Camera-type eye (tissue), 1 donor: ENCODE results near the gene UPF3A.

GRCh38 chr13:113607735-113608110 lies 23.2 kb downstream of the TFDP1 start:
- RAMPAGE, long total RNA, result no peak

GRCh38 chr13:113632897-113633387 lies 25.1 kb downstream of the ATP4B start:
- RAMPAGE, long total RNA, result no peak

DNA sequence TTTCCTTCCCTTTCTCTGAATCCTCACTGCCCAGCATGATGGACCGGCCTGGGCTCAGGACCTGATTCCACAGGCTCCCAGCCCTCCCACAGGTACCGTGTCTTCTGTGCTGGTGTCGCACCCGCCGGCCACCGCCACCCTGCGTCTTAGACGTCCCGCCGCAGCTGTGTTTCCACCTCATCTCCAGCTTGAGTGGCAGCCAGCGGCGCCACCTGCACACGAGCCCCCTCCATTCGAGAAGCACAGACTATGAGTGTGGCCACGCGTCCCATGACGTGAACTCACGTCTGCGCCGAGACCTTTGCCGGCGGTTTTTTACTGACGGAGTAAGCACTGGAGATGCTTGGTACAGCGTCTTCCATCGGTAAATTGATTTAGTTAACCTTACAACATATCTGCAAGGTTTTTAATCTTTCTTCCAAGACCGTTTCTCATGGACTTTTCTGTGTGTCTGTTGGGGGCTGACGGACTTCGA lies 10.1 kb downstream of the ATP4B start:
- RAMPAGE, long total RNA, result no peak

DNA sequence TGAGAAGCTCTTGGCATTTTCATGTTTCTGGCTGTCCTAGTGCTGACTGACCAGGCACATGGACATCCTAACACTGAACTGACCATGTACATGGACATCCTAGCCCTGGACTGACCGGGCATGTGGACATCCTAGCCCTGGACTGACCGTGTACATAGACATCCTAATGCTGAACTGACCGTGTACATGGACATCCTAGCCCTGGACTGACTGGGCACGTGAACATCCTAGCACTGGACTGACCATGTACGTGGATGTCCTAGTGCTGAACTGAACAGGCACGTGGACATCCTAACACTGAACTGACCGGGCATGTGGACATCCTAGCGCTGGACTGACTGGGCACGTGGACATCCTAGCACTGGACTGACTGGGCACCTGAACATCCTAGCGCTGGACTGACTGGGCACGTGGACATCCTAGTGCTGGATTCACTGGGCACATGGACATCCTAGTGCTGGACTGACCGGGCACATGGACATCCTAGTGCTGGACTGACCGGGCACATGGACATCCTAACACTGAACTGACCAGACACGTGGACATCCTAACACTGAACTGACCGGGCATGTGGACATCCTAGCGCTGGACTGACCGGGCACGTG lies 30.7 kb downstream of the TMEM255B start:
- RAMPAGE, long total RNA, result no peak

- RAMPAGE, long total RNA, result no peak
Measured at GRCh38 chr13:113828498-113828906, 35.4 kb downstream of the GAS6 start.

- RAMPAGE, long total RNA, result no peak
Measured at GRCh38 chr13:113834145-113834799, 29.6 kb downstream of the GAS6 start.

DNA sequence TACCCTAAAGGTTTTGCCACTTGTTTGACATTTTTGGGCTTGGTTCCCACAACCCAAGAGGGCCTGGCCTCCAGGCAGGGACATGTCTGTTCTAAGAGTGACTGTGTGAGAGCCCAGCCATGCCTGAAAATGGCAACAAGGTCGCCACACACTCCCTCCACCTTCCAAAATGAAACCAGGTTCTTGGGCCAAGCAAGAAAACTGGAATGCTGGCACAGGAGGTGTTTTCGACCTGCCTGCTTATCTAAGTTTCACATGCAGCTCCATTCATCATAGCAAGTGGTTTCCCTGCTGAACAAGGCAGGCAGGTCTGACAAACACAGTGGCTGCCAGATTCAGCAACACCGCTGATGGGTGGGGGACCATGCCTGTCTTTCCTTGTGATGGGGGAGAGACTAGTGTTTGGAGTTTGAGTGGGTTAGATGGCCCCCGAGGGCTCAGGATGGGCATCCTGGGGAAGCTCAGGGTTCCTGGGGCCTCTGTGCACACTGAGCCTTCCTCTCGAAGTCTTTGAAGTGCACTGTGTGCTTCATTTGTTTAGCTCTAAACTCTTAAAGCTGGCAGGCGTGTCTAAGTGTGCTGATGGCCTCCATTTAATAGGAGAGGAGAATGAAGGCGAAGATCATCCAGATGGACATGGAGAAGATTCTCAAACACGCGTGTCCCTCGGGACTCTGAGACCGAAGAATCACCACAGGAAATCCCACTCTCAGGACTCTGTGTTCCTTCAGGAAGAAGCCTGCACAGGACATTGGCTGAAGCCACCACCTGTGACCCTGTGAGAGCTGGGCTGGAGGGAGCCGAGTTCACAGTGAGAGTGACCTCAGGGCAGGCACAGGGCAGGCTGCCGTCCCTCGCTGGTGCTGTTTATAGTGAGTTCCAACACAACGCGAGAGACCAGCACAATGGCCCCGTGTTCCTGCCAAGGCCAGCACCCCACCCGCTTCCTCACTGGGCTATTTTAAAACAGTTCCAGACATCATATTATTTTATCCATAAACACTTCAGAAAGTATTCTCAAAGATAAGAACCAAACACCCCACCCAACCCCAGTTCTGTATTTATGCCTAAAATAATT lies 18.1 kb upstream of the GAS6 start:
- RAMPAGE, long total RNA, result no peak

DNA sequence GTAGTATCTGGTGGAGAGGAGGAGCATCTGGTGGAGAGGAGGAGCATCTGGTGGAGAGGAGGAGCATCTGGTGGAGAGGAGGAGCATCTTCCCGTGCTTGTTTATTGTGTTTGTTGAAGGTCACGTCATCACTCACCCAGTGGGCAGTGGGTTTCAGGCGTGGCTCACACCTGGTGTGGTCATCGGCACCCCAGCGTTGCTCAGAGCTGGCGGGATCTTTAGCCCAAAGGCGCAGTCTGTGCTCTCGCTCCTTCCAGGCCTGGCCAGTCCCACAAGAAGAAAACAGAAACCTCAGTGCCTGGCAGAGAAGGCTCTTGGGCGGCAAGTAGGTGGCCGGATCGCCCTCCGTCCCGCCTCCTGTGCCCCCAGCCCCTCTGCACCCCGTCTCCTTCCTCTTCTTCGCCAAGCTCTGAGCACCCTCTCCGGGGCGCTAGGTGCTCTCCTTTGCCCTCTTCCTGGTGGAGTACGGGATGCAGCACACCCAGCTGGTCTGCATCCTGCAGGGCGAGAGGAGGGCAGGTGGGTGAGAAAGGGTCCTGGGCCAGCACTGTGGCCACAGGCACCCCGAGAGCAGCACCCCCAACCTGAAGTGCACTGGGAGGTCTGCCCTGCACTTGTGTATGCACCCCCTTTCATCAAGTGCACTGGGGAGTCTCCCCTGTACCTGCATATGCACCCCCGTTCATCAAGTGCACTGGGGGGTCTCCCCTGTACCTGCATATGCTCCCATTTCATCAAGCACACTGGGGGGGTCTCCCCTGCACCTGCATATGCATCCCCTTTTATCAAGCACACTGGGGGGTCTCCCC lies 17.3 kb downstream of the C13orf46 start:
- RAMPAGE, long total RNA, result no peak

DNA sequence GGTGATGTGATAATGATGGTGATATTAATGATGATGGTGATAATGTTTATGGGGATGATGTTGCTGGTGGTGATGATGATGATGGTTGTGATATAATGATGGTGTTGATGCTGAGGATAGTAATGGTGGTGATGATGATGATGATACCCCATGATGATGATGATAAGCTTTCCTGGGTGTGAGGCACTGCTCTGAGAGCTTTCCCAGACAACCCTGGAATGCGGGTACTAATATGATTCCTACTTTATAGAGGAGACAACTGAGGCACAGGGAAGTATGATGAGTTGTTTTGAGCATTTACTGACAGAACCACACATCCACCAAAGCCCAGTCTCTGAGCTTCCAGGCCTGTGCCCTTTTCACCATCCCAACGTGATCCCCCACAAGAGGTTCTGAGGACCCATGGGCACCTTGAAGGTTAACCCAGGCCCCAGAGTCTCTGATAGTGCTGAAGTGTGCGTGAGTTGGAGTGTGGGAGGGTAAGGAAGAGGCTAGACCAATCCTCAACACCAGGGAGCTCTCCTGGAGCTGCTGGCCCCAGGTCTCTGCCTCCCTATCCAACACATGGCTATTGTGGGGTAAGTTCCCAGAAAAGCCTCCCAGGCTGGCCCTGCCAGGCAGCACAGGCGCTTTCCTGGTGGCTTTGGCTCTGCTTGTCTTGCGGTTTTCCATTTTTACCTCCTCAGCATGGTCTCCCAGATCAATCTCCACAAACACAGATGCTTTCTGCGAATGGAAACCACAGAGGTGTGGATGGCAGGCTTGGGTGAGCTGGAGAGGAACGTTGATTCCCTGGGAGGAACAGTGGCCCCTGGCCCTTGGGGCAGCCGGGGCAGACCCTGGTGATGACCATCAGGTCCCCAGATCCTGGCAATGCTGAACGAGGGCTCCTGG lies 7.0 kb downstream of the C13orf46 start:
- RAMPAGE, long total RNA, result no peak

- RAMPAGE, long total RNA, result no peak
Measured at GRCh38 chr13:113969957-113970664, 3.8 kb downstream of the C13orf46 start.

DNA sequence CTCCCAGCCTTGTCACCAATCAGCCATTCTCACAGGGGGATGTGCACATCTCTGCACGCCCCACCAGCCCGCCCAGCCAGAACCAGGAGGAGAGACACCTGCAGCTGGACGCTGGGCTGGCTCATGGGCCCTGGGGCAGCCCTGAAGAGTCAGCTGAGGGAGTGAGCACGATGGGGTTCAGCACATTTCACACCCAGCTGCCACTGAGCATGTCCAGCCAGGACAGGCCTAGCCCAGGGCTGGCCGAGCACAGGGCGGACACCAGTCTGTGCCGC lies 8.2 kb upstream of the C13orf46 start:
- RAMPAGE, long total RNA, result no peak

GRCh38 chr13:114063415-114063914 lies 69.0 kb downstream of the RASA3 start:
- RAMPAGE, long total RNA, result no peak

DNA sequence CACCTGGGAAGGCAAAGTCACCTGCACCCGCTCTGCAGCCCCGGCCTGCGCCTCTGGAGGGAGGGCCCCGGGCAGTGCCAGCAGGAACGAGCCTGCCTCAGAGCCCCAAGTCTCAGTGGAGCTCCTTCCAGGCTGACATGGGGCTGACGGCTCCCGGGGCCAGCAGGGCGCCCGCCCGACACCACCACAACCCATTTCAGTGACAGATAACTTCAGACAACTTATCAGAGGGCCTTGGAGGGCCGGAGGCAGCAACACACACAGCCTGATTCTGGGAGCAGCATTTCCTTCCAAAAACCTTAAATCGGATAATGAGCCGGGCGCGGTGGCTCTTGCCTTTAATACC lies 44.9 kb downstream of the RASA3 start:
- RAMPAGE, long total RNA, result no peak

DNA sequence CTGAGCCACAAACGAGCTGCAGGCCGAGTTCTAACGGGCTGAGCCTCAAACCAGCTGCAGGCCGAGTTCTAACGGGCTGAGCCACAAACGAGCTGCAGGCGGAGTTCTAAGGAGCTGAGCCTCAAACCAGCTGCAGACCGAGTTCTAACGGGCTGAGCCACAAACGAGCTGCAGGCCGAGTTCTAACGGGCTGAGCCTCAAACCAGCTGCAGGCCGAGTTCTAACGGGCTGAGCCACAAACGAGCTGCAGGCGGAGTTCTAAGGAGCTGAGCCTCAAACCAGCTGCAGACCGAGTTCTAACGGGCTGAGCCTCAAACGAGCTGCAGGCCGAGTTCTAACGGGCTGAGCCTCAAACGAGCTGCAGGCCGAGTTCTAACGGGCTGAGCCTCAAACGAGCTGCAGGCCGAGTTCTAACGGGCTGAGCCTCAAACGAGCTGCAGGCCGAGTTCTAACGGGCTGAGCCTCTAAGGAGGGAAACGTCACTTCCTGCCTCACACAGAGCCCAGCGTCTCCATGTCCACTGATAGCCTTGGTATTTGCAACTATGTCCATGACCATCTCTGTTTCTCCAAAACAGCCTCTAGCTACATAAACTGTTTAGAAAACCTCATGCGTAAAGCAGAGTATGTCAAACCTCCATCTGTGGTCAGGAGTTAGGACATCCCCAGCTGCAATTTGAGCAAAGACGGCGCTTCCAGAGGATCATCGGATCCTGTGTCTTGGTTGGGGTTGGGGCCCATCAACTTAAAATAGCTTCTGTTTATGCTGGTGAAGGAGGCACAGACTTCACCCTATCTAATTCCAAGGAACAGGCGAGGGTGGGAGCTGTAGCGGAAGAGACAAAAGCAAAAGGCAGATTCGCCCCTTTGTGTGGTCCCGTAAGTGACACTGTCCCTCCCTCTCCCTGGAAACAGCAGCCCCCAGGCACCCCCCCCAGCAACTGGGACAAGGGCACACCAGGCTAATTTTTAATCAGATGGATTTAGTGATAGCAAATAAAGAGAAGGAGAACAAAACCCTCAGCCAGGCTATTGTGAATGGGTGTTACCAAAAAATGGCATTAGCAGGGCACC lies 20.9 kb downstream of the RASA3 start:
- RAMPAGE, long total RNA, result no peak

DNA sequence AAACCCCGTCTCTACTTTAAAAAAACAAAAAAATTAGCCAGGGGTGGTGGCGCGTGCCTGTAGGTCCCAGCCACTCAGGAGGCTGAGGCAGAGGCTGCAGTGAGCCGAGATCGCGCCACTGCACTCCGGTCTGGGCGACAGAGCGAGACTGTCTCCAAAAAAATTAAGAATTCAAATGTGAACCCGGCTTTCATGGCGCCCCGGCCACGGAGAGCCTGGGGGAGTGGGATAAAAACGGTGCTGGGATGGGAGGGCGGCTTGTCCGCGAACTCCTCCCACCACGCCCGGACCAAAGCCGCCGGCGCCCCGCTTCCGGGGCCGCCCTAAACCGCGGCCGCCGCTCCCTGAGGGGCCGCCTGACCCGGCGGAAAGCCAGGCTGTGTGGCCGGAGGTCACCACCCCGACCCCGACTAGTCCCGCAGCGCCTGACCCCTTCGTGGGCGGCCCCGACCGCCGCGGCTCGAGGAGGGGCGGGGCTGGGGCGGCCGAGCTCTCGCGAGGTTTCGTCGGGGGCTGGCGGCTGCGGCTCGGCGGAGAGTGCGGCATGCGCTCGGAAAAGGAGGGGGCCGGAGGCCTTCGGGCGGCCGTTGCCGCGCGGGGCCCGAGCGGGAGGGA lies at the start of gene UPF3A:
Gene UPF3A, plus strand, starts transcription at position 506 of the 615 bp plus-strand sequence.
- RAMPAGE, long total RNA, result start-site peak on the plus strand centred at position 506 of the sequence, 36 bp wide, 78 reads